Subcutaneous preadipocyte (primary cell): ENCODE measurements around the genes FAM180B and FNBP4.

- CAGE, long polyA plus RNA = no peak
Measured at GRCh38 chr11:46698516-46699119, 1.8 kb downstream of the ARHGAP1 start.

DNA sequence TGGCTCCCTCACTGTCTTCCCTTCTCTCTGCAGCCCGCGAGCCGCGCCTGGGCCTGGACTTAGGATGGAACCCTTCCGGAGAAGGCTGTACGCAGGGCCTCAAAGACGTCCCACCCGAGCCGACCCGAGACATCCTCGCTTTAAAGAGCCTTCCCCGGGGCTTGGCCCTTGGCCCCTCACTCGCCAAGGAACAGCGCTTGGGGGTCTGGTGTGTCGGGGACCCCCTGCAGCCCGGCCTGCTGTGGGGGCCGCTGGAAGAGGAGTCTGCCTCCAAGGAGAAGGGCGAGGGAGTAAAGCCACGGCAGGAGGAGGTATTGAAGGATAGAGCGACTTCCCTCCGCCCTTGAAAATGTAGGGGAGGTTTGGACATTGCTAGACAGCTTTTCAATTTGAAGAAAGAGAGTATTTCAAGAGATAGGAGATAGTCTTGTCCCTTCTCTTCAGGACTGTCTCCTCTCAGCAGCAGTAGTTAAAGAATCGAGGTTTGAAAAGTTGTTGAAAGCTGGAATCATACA, 592 bp downstream of the ZNF408 start:
- CAGE, long polyA plus RNA = no peak

GRCh38 chr11:46718161-46718827, 719 bp upstream of the F2 start:
- CAGE, long polyA plus RNA = no peak

DNA sequence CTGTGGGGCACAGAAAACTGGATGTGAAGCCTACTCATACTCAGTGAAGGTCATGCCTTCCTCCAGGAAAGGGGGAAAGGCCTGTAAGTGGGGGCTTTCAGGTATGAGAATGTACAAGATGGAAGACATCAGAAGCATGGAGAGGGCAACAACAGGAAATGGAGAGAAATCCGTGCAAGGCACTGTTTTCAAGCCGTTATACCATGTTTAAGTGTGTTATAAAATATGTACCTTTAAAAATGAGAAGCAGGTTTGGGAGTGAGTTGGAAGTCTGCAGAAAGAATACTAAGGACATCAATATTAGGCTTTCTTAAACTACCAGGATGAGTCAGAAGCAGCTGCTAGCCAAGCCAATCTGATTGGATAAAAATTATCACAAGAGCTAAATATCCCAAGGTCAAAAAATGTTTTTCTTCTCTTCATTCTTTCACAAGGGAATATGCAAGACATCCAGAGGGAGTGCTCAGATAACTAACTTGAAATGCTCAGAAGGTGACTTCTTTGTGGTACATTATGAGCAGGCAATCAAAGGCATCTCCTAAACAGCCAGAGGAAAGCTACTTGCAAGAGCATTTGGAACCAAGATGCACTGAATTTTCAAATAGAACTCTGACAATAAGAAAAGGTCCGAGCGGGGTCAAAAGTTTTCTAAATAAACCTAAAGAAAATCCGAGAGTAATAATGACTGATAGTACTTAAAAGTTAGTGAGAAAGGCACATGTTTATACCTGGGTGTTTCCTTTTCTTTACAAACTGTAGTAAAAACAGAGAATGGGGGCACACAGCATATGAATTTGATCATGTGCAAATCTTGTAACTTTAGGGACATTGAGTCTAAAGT, 19.3 kb upstream of the CKAP5 start:
- CAGE, long polyA plus RNA = no peak

DNA sequence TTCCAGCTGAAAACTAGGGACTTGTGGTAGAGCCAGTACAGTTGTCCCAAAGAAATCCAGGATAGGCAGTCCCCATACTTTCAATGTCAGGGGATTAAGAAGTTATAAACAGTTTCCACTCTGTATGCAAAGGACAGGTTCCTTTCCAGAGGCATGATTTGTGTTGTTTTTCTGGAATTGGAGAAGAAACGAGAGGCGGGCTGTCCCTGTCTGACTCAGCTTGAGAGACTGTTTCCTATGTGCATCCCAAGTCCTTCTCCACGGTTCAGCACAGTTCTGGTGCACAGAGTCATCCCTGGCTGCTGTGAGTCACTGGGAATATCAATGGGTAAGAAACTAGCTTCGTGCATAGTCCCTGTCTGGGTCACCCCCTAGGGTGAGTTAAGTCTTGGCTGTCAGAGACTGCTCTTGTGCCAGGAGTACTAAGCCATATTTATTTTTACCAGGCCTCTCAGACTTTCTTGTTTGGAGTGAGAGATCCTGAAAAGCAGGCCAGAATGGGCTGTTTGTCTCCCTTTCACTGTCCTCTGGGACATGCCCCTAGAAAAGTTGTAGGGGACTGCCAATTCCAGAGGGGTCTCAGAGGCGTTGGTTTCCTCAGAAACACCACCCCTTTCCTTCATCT, 2.4 kb upstream of the LRP4 start:
- CAGE, long polyA plus RNA = no peak

DNA sequence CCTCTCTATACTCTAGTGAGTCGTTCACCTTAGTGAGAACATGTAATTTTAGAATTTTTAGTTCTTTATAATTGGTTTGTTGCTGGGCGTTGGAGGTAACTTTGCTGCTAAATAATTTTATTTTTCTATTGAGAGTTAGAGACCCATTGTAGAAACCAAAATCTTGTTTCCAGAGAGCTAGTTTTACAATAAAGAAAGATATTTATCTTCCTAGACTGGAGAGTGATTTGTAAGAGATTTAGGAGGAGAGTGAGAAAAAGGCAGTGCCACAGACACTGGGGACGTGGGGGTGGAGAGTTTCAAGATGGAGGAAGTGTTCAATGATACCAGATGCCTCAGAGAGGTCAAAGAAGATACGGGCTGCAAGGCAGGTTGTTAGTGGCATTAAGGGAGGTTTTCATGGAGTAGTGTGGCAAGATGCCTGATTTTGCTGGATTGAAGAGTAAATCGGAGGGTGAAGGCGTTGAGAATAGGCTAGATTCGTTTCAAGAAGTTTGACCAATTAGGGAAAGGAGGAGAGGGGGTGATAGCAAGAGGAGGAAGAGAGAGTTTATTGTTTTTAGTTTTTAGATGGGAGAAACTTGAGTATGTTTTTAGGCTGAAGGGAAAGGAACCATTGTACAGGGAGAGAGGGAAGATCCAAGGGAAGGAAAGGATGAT, 16.3 kb downstream of the CSTPP1 start:
- CAGE, long polyA plus RNA = no peak

DNA sequence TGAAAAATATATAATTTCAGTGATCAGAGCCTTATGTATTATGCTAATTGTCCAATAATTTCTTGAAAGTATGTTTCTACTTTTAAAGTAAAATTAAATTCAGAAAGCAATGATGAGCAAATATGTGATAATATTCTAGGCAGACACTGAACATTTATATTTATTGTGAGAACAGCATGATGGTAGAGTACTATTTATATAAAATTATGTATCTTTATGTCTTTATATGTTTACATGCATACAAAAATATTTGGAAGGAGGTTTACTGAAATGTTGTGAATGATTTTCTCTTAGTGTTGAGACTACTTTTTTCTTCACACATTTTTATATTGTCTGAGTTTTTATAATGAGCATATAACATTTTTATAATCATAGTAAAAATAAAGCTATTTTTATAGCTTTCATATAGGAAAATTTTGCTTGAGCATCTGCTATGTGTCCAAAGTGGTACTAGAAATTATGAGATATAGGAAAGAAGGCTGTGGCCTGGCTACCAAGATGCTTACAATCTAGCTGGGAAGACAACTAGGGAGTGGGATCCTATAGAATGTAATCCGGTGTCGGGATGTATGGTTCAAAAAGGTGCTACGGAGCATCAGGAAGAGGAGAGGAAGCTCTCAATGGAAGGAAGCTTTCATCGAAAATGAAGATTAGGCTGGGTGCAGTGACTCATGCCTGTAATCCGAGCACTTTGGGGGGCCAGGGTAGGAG, 103.8 kb downstream of the ARFGAP2 start:
- CAGE, long polyA plus RNA = no peak

DNA sequence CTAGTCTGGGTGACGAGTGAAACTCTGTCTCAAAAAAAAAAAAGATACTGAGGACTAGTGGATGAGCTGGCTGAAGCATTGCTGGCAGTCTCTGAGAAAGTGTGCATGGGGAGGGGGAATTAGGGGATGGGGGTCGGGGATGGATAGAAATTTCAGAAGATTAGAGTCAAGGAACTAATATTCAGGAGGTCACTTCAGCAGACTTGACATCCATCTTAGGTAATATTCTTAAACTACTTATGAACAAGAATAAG, 90.9 kb downstream of the ARFGAP2 start:
- CAGE, long polyA plus RNA = no peak

DNA sequence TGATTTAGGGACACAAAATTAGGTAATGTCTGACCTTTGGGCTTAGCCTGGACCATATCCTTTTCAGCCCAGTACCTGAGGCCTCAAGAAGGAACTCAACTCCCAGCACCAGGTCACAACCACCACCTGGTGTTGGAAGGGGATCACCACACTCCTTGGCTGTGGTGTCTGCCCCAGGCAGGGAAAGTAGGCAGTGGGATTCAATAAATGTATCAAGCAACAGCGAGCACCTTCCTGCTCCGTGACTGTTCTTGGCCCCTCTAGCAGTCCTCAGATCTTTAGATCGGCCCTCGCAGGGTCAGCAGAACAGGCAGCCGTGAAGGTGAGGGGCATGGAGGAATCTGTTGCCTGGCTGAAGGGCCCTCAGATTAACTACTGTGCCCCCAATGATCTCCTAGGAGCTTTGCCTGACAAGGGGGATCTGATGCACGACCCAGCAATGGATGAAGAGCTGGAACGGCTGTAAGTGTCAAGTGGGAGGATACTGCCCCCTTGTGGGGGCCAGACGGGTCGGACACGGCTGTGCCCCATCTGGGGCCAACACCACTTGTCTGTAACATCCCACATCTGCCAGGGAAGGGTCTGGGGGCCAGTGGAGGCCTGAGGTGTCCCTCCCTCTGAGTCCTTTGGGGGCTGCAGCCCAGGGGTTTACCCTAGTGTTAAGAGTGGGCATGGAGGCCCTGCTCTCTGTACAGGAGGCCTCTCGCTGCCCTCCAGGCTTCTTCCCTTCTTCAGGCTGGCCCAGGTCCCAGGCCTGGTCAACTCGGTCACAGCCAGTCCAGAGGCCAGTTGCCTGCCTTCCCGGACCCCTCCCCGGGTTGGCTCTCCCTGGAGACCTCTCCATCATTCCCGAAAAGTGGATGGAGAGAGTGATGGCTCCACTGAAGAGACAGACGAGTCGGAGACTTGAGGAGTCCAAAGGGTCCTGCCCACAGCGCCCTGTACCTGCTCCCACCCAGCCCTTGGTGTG, 15.7 kb downstream of the ARFGAP2 start:
- CAGE, long polyA plus RNA = no peak

- CAGE, long polyA plus RNA = no peak
Measured at GRCh38 chr11:47175970-47176520, 634 bp downstream of the ARFGAP2 start.

DNA sequence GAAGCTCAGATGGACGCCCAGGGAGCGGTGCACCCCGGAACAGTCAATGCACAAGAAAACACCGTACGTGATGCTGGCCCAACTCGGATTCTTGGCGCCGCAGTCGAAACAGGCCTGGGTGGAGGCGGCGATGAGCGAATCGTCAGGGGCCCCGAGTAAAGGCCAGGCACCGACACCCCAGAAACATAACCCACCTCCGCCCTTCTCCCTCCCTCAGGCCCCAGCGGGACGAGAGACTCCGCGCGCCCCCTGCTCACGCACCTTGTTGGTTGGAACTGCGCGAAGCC, 215 bp downstream of the ARFGAP2 start:
- CAGE, long polyA plus RNA = no peak

DNA sequence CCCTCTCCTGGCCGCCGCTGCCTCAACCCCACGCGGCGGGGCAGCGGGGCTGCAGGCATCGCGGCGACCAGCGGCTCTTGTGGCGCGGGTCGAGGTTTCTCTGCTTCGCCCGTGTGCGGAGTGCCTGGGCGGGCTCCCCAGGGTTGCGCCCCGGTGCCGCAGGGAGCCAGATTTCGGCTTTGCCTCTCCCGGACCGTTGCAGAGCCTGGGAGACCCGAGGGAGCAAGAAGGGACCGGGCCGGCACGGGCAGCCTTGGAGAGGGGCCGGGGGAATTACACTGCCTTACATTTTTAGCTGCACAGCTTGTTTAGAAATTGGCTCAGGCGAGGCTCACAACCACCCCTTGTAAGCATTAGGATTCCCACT, 240 bp upstream of the PACSIN3 start:
- CAGE, long polyA plus RNA = no peak

- CAGE, long polyA plus RNA = no peak
Measured at GRCh38 chr11:47289698-47290198, 32.0 kb downstream of the NR1H3 start.

- CAGE, long polyA plus RNA = no peak
Measured at GRCh38 chr11:47326336-47327386, 25.8 kb downstream of the MYBPC3 start.

DNA sequence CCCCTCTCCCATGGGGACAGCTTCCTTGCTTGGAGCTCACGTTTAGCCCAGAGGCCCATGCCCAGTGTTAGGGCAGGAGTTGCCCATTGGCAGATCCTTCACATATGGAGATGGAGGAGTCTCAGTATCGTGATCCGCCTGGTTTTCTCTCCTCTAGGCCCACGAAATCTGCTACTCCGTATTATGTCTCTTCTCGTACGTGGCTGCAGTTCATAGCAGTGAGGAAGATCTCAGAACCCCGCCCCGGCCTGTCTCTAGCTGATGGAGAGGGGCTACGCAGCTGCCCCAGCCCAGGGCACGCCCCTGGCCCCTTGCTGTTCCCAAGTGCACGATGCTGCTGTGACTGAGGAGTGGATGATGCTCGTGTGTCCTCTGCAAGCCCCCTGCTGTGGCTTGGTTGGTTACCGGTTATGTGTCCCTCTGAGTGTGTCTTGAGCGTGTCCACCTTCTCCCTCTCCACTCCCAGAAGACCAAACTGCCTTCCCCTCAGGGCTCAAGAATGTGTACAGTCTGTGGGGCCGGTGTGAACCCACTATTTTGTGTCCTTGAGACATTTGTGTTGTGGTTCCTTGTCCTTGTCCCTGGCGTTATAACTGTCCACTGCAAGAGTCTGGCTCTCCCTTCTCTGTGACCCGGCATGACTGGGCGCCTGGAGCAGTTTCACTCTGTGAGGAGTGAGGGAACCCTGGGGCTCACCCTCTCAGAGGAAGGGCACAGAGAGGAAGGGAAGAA, 23.4 kb downstream of the MYBPC3 start:
- CAGE, long polyA plus RNA = no peak

GRCh38 chr11:47338338-47338714, 14.2 kb downstream of the MYBPC3 start:
- CAGE, long polyA plus RNA = no peak

DNA sequence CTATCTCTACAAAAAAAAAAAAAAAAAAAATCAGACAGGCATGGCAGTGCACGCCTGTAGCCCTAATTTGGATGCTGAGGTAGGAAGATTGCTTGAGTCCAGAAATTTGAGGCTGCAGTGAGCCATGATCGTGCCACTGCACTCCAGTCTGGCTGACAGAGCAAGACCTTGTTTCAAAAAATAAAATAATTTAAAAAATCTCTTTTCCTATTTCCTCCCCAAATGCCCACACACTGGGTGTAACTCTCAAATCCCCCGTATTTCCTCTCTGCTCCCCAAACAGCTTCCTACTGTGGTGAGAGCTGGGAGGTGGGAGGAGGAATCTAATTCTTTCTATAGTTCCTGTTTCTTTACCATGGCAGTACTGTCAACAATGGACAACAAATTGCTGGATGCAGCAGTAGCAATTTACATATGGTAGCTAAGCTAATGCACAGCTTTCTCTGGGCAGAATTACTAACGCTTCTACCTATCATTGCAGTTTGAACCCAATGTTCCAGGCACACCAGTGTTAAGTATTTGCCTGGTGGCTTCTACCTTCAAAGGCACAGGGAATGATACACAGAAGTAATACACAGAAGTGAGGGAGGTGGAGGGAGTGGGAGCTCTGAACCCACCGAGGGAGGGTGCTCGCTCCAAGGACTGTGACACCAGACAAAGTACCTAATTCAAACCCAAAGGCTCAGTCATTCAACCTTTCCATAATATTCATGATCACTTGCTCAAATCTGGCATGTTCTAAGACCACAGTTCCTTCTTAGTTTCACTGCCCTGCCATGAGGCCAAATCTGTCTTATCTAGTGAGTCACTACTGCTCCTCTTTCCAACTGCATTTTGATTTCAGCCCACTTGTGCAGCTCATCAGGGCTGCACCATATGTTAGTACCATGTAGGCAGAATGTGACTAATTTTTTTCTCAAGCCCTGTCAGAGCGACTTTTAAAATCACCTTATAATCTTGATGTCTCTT, 38.0 kb downstream of the CELF1 start:
- CAGE, long polyA plus RNA = no peak

GRCh38 chr11:47524218-47525285, 28.4 kb downstream of the CELF1 start:
- CAGE, long polyA plus RNA = no peak

- CAGE, long polyA plus RNA = no peak
Measured at GRCh38 chr11:47586405-47586871, at the start of gene FAM180B. FAM180B (plus strand) TSS chr11:47586678.

DNA sequence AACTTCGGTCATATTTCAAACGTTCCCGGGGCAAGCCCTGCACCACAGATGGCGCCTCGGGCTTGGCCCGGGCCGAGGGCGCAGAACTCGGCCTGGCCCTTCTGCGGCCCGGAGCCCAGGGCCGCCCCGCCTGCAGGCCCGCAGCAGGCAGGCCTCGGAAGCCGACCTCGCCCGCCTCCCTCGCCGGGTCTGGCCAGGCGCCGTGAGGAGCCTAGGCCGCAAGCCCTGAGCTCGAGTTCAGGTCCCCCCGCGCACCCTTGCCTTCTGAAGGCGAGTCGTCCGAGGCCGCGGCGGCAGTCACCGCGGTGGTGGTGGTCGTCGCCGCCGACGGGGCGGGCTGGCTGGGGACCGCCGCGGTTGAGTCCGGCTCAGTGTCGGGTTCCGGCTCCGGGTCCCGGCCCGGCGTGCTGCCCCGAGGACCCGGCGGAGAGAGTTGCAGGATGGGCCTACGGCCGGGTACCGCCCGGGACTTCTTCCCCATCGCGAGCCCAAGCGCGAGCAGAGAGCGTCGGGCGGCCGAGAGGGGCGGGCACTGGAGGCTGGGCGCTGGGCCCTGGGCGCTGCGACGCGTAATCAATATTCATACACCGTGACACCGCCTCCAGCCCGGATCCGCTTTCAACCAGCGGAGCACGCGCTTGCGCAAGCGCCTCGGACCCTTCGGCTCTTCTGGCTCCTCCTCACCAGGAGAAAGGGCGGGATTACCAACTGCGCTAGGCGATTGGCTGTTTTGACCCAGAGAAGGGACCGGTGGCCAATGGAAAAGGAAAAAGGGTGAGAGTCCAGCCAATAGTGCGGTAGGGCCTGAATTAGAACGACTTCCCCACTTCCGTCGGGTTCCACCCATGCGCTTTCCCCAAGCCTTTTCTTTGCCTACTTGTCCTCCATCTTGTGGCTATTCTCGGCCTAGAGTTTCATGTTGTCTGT, at the start of gene FNBP4:
TSS of gene FNBP4 (minus strand) at position 534 of the 927 bp plus-strand sequence.
- CAGE, long polyA plus RNA = no peak